PC-3 (cell line): ENCODE measurements around a stretch of chr4.

GRCh38 chr4:89275225-89276240 is 32.1 kb downstream of the GPRIN3 start:
- RAMPAGE, long total RNA: no peak

GRCh38 chr4:89292999-89293641 is 14.5 kb downstream of the GPRIN3 start:
- RAMPAGE, long total RNA: no peak

- RAMPAGE, long total RNA: no peak
Measured at GRCh38 chr4:89303142-89303669, 4.4 kb downstream of the GPRIN3 start.

- RAMPAGE, long total RNA: no peak
Measured at GRCh38 chr4:89303686-89304419, 3.7 kb downstream of the GPRIN3 start.

DNA sequence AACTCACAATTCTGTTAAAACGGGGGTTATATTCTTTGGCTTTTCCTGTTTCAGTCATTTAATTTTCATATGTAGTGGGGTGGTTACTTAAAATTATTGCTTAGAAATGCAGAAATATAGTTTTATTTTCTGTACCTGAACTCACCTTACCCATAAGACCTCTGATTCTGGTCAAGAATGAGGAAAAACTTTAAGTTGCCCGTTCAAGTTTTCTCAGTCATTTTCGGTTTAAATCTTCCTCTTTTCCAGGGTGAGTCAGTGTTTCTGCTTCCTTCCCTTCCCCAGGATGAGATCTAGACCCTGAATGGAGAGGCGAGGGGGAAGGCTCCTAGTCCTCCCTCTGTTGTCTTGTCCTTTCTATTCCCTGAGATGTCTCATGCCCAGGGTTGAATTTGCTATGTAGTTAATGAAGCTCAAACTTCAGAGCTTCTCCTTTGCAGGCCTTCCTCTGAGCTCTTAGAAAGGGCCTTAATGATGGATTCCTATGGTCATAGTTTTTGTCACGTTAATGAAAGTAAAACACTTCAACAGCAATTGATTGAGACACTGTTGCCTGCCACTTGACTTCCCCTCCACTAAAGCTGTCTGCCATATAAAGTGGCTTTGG is 24.1 kb upstream of the GPRIN3 start:
- RAMPAGE, long total RNA: no peak

DNA sequence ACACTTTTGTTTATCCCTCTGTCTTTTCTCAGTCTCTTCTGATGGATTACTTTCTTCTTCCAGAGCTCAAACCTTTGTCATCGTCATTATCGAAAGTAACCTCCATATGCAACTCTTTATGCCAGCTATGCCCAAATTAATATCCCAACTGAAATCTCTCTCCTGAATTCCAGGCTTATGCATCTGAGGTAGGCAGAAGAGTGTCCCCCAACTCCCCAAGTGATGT is 99.7 kb upstream of the GPRIN3 start:
- RAMPAGE, long total RNA: no peak

DNA sequence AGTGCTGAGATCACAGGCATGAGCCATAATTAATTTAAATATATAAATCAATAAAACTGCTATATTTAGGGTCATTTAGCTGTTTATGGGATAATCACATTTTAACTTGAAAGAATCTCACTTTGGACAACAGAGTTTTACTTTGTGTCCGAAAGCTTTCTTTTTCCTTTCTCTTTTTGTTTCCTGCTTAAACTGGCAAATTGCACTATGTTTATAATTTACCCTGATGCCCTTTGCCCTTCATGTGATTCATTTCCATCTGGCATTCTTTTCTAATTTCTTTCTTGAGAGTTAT is 242.1 kb upstream of the GPRIN3 start:
- RAMPAGE, long total RNA: no peak

- RAMPAGE, long total RNA: no peak
Measured at GRCh38 chr4:89829432-89829889, 7.5 kb downstream of the SNCA start.

DNA sequence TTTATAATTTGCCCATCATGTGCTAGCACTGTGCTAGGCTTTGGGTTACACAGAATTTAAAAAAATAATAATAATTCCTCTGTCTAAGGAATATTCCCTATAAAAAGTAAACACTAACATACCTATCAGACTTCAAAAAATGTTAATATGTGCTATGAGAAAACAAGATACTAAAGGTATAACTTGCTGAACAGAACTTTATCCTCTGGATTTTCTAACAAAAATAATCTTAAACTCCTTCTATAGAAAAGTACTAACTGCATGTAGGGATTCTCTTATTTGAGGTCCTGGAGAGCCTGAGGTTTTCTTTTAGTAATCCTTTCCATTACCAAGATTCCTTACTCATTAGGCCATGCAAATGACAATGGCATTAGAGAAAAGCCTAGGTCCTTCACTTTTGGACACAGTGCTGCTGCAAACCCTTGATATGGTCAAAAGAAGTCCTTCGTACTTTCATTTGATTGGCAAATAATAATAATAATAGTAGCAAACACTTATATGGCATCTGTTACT is 3.1 kb downstream of the MMRN1 start:
- RAMPAGE, long total RNA: no peak

- RAMPAGE, long total RNA: no peak
Measured at GRCh38 chr4:93829259-93829731, 742 bp downstream of the ATOH1 start.

- RAMPAGE, long total RNA: no peak
Measured at GRCh38 chr4:94227557-94228123, 20.0 kb downstream of the SMARCAD1 start.

GRCh38 chr4:94453481-94454162 is 1.9 kb downstream of the PDLIM5 start:
- RAMPAGE, long total RNA: no peak

DNA sequence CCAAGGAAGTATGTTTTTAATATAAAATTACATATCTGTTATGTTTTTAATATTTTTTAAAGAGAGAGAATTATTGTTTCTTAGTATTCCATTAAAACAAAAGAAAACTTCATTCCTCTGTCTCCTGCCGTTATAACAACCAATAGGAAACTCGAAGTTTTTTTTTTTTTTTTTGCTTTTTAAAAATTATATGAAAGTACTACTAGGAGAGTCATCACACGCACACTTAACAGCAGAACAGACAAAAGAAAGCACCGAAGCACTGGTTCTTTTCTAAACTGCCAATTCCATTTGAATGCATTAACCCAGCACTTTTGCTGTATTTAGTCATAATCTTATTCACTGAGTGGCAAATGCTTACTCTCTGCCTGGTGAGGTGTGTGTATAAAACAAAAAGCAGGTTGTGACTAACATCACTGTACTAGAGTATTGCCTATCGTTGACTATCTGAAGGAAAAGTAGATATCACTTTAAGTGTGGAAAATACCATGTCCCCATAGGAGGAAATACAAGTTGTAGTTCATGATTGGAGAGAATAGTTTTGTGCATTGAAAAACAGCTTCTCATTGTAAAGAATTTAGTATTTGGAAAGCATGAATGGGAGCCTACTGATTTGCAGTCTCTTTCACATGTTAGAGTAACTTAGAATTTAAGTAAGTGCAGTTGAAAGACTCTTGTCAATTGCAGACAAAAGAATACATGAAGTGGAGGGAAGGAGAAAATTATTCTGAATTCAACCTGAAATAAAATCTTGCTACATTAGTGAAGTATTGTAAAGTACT is 2.6 kb downstream of the PDLIM5 start:
- RAMPAGE, long total RNA: no peak

- RAMPAGE, long total RNA: no peak
Measured at GRCh38 chr4:94519855-94520498, 68.2 kb downstream of the PDLIM5 start.

GRCh38 chr4:94599438-94600559 is 148.1 kb downstream of the PDLIM5 start:
- RAMPAGE, long total RNA: no peak

DNA sequence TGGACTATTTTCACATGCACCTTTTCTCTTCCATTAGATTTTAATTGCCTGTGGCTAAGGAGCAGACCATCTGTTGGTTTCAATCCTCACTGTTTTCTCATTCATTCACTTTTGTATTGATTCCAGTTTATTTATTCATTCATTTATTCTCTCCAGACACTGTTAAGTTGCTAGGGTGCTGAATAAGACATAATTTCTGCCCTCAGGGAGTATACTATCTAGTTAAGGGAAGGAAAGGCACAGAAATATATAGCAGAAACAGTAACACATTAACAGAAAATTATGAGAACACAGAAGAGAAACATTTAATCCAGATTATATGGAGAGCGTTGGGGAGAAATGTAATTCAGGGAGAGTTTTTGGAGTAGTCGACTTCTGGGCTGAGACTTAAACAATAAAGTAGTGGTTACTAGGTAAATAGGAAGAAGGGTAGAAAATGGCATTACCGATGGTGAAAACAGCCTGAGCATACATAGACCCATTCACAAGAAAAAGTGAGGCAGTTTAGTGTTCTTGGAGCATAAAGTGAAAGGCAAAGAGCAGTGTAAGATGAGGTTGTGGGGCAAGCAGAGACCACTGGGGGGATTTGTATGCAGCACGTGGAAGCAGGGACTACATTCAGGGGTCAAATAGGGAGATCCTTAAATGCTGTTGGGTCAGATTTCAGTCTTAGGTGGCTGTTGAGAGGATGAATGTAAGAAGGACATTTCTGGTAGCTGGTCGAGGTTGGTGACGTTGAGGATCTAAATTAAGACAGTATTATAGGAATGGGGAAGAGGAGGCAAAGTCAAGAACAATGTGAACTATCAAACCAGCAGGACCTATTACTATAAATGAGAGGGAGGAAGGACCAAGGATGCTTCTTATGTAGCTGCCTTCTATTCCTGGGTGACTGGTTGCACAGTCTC is 118.8 kb upstream of the BMPR1B start:
- RAMPAGE, long total RNA: no peak

DNA sequence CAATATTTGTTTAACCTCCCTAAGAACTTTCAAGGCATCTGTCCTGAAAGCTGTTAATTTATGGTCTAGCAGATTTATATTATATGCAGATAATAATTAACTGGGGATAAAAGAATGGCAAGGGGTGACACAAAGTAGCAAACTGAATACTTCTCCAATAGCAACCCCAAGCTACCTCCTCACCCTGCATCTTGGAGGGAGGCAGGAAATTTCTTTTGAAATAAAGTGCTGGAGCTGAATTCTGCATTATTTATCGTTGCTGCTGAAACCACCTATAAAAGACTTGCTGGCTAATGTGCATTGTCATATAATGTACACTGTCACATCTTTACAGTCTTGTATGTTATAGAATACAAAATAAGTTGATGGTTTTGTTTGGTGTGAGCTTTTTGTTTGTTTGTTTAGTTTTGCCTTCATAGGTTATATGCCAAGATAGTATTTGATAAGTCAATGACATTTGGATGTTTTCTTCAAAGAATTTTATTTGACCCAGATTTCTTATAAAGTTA is 91.5 kb upstream of the BMPR1B start:
- RAMPAGE, long total RNA: no peak

- RAMPAGE, long total RNA: no peak
Measured at GRCh38 chr4:94760407-94760988, 2.7 kb downstream of the BMPR1B start.

DNA sequence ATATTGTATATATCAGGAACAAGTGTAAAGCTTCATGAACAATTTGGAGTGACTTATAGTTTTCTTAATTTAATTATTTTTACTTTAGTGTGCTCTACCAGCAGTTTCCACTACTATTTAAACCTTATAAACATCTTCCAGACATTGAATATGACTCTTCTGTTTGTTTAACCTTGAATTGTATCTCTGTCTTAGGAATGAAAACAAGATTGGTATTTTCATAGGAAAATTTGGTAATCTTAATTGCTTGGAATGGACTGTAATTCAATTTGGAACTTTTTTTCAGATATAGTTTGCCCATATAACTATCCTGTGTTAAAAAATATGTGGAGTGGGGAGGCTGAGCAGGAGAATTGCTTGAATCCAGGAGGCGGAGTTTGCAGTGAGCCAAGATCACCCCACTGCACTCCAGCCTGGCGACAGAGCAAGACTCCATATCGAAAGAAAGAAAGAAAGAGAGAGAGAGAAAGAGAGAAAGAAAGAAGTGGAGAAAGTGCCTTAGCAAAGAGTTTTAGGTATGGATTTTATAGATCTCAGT is 242.4 kb downstream of the BMPR1B start:
- RAMPAGE, long total RNA: no peak

DNA sequence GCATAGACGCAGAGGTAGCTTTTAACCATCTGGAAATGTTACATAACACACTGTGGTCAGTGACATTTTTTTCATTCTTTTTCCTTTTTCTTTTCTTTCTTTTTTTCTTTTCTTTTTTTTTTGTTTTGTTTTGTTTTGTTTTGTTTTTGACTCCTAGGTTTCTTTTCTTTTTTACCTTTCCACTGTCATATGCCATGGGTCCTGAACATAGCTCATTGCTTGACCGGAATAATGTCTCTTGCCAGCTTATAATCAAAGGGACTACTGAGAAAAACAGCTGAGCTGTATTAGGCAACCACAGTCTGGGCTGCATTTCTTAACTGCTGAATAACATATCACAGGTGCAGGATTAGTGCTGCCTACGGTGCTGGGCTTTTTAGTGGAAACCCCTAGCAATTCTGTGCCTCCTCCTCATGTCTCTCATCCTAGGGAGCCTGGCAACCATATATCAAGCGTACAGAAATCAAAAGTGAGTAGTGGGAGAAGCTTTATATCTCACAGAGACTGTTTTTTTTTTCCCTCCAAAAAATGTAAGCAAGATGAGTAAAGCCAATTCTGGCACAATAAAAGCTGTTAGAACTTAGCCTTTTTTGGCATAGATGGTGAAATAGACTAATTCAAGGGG is 333.5 kb downstream of the BMPR1B start:
- RAMPAGE, long total RNA: no peak